Umbilical cord (tissue), 2 donors: ENCODE results near the genes LMTK2, ARPC1B and BUD31.

GRCh38 chr7:96401245-96401679 is 79.4 kb upstream of the SLC25A13 start:
- RAMPAGE, long total RNA: no peak

DNA sequence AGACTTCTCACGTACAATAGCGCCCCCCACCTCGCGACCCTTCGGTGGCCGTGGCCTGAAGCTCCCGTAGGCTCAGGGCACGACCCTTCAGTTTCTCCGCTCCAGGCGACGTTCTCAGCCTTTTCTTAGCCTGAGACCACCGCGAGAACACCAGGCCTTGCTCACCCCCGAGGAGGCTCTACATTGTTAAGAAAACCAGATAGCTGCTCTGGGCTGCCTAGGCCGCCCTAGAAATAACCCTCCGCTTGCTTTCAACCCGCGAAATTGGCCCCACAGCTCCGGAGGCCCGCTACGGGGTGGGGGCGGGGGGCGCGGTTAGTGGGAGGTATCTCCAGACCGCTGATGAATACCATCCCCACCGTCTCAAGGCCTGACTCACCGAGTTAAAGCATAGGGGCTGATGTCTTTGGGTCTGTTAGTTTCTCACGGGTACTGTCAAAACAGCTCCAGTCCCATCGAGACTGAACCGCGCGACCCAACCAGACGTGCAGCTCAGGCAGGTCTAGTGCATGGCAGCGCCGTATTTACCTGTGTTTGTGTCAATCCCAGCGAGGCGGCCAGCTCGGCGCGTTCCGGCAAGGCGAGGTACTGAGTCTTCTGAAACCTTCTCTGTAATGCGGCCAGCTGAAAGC is 2.9 kb downstream of the DLX5 start:
- RAMPAGE, long total RNA: no peak

DNA sequence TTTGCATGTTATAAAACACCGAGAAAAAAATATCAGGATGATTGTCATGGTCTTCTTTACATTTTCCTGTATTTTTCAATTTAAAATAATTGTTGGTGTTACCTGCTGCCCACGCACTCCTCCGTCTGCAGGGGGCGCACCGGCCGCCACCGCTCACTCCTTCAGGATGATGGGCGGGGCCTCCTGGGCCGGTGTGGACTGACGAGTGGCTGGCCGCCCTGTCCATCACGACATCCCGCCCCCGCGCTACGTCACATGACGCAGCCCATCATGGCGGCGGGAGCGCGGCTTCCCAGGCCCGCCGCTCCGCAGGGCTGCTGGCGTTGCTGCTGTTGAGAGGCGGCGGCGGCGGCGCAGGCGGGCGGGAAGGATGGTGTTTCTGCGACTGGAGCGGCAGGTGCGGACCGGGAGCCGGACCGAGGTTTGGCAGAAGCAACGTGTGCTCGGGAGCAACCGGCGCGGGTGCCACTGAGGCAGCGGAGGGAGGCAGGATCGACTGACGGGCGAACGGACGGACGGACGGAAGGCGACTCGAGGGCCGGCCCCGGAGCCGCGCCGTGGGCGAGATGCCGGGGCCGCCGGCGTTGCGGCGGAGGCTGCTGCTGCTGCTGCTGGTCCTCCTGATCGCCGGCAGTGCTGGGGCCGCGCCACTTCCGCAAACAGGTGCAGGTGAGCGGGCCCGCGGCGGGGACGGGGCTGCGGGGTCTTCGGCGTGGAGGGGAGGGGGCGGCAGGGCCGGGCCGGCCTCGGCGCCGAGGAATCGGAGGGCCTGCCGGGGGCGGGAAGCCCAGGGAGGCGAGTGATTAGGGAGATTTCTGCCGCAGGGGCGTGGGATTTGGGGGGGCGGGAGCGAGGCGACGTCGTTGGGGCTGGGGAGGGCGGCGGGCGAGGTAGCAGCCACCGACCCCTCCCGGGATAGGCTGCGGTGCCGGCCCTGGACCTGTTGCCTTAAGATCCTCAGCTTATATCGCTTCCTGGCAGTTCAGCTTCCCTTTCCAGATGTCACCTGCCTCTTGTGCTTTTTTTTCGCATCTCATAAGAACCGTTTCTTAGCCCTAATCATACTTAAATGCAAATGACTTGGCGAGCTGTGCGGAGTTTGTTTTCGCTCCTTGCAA is at the start of gene LMTK2:
LMTK2 (plus strand) TSS at position 251 of the 1,118 bp plus-strand sequence.
- RAMPAGE, long total RNA: no peak

DNA sequence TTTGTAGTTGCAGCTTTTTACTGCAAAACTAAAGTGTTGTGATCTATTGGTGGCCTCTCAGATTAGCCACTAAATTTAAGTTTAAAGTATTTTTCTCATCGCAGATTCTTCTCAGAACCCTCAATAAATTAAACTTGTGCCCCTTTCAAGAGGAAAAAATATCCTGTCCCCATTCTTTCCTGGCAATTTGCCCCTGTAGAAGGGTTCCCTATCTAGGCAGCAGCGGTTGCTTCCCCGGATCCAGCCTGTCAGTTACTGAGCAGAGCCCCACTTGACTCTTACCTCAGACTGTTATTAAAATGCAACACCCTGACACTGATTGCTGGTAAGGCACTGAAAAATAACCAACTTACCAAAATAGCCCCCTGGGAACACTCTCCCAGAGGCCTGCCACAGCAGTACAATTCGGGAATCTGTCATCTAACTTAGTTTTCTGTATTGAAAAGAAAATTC is 13.9 kb downstream of the LMTK2 start:
- RAMPAGE, long total RNA: no peak

DNA sequence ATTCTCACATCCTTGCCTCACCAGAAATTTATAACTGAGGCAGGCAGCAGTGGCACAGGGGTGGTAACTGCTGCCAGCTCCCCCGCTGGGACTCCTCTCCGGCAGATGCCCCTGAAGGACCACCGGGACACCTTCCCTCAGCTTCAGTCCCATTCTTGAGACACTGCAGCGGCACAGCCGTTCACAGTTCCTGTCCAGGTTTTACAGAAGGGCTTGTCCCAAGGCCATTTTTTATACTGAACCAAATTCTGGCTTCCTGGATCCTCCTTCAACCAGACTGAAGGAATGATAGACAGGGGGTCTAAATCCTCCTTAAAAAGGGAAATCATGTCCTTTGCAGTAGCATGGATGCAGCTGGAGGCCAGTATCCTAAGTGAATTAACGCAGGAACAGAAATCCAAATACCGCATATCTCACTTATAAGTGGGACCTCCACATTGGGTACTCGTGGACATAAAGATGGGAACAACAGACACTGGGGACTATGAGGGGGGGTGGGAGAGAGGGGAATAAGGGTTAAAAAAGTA is 54.2 kb downstream of the BRI3 start:
- RAMPAGE, long total RNA: no peak

DNA sequence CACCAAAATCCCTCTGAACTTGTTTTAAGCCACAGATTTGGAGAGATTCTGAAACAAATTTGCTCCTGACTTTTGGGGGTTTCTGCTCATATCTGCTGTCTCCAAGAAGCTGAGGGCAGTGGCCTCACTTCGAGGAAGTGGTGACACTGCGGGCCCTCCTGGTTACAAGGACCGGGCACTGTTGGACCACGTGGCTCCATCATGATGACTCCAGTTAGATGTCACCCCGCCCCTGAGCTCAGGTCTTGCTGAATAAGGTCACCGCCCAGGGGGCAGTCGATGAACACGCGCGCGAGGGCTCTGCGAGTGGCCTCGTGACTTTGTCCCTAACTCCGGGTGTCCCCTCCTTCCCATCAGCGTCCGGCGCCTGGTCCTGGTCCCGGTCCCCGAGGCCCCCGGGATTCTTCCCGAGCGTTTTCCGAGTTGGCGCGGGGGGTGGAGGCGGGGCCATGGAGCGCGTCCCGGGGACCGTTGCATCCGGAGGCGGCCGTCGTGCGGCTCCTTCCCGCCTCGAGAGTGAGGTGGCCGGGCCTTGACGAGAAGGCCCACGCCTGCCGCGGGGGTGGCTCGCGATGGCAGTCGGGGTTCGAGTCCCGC is 755 bp upstream of the NPTX2 start:
- RAMPAGE, long total RNA: no peak

DNA sequence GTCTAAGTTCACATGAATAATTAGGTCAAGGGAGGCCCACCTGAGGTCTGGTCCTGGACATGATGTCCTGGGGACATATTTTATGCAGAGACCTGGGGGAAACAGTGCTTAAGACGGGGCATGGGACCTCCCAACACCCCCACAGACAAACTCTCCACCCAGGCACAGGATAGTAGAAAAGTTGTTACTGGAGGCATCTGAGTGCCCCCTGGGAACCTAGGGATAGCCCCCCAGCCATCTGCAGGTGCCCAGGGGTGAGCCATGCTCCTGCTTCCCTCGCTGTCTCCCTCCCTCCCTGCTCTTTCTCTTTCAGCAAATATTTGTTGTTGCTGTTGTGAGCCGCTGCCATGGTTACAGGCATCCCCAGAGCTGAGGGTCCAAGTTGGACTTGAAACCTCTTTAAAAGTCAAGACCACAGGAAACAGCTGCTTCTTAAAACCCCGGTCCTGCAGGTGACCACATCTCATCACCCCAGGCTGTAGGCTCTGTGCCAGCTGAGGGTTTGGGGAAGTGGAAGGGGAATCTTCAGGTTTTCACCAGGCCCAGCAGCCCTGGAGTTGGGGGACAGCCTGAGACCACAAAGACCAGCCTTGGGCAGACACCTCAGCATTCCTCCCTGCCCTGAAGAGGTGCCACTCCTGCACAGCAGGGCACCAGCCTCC is 24.4 kb downstream of the NPTX2 start:
- RAMPAGE, long total RNA: no peak

GRCh38 chr7:98801793-98802758 is 67.7 kb downstream of the TMEM130 start:
- RAMPAGE, long total RNA: no peak

GRCh38 chr7:98921506-98921948 is 43.2 kb downstream of the TRRAP start:
- RAMPAGE, long total RNA: no peak

GRCh38 chr7:98930362-98931914 is 52.6 kb downstream of the TRRAP start:
- RAMPAGE, long total RNA: no peak

GRCh38 chr7:99032718-99033657 is 110.9 kb downstream of the SMURF1 start:
- RAMPAGE, long total RNA: no peak

GRCh38 chr7:99373809-99374897 is at the start of gene ARPC1B:
TSS of gene ARPC1B (plus strand) at chr7:99374730.
- RAMPAGE, long total RNA: no peak

GRCh38 chr7:99381611-99382062 is 7.1 kb downstream of the ARPC1B start:
- RAMPAGE, long total RNA: no peak

DNA sequence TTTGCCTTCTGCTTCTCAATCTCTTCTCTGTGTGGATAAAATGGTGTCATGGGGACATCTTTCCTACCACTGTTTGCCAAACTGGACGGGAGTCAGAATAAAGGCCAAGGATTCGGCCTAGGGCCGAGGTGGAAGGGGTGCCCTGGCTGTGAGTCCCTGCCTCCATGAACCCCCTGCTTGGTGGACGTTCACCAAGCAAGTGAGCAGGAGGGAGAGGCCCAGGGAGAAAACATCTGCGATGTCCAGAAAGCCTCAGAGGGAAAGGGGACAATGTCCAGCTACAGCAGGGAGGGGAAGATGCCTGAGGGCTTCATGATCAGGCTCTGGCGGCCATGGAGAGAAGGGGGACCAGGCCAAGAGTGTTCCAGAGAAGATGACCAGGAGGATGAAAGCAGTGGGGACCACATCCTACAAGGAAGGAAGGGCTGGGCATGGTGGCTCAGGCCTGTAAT is 10.4 kb downstream of the PDAP1 start:
- RAMPAGE, long total RNA: no peak

DNA sequence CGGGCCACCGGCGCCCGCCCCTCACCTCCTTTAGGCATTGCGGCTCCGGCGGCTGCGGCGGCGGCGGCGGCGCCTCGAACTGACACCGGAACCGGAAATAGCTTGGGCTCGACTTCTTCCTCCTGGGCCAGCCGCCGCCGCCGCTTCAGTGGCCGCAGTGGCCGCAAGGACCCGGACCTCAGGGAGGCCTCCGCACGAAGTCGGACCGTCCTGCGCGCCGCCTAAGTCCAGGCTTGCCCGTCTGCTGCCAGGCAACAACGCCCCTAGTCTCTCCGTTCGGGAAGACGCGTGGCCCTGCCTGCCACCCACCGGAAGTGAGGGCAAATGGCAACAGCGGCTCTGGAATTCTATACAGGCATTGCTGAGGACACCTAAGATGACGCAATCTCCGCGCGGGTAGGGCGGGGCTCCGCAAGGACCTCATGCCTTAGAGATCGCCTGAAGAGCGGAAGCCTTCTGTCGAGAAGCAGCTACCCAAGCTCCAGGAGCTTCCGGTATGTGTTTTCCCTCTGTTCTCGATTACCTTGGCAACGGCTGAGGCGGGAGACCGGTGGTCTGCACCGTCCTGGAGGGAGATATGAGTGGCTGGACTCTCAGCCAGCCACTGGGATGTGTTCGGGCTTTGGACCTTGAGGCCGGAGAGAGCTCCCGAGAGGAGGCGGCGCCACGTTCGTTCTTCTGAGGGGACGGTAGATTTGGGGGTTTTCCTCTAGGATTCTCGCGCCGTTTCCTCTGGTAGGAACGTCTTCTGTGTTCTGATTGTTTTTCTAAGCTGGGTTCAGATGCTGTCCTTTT is at the start of gene BUD31:
BUD31 (plus strand) TSS at position 459 of the 795 bp plus-strand sequence.
- RAMPAGE, long total RNA: start-site peak on the minus strand centred at position 70 of the sequence, 40 bp wide, 113 and 325 reads in 2 replicates; start-site peak on the plus strand centred at position 464 of the sequence, 55 bp wide, 411 and 891 reads in 2 replicates

DNA sequence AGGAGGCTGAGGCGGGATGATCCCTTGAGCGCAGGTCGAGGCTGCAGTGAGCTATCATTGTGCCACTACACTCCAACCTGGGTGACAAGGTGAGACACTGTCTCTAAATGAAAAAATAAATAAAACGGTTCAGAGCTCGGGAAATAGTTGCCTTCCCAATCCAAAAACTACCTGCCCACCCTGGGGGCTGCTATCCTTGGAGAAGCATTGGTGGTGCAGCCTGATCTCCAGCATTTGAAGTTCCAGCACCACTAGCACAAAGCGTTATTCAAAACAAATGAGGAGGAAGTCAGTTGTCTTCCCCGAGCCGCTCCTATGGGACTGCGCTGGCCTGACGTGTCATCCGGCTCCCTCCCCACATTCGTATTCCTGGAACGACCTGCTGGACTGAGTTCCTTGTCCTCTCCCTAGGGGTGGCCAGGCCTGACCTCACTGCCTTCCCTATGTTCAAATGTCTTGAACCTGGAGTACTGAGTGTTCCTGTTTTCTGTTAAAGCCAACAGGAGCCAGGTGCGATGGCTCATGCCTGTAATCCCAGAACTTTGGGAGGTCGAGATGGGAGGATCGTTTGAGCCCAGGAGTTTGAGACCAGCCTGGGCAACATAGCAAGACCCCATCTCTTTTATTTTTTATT is 2.4 kb upstream of the ZNF789 start:
- RAMPAGE, long total RNA: no peak

GRCh38 chr7:99560431-99560726 is 1.9 kb downstream of the ZNF655 start:
- RAMPAGE, long total RNA: no peak

- RAMPAGE, long total RNA: no peak
Observed at GRCh38 chr7:99579775-99580794, 18.0 kb upstream of the TMEM225B start.

DNA sequence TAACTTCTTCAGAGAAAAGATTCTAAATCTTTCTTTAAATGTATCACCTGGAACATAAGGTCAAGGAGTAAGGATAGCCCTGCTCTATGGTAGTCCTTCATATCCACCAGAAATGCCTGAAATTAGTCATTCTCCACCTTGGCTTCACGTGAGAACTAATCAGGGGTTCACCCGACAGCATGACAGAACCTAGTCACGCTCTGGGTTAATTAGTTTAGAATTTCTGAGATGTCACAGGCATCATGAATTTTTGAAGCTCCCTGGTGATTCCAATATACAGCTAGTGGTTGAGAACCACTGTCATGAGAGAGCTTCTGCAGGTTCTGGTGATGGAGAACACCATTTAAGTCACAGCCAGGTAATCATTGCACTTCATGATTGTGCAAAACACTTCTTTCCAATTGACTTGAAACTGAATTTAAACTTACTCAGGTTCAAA is 30.4 kb downstream of the CYP3A5 start:
- RAMPAGE, long total RNA: no peak

GRCh38 chr7:99786826-99787126 is 2.8 kb upstream of the CYP3A4 start:
- RAMPAGE, long total RNA: no peak